ENCODE measurements around a stretch of chr3.

DNA sequence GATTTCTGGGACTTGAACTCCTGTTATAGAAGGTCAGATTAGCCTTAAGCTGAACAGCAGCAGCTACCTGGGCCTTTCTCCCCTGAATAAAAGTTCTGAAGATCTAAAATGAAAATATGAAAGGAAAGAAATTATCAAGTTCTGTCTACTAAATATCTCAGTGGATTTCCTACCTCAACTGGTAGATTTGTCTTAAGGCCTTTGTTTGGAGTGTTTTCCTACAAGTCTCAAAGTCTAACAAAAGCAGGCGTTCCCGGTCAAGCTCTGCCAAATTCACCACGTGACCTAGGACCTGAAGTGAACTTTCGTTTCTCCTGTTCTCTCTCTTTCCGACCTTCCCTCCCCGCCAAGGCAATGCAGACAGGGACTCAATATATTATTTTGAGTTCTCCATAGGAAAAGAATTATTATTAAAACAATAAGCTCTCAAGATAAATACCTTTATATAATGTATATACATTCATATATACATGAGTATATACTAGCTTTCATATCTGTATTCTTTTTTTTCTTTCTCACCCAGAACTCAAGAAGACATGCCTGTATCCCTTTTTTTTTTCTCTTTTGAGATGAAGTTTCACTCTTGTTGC is 71.3 kb upstream of the TNFSF10 start:
- PRO-cap = no peak

GRCh38 chr3:172666672-172667085 is 44.2 kb downstream of the NCEH1 start:
- PRO-cap = no peak

GRCh38 chr3:172685681-172686335 is 25.1 kb downstream of the NCEH1 start:
- PRO-cap = no peak

DNA sequence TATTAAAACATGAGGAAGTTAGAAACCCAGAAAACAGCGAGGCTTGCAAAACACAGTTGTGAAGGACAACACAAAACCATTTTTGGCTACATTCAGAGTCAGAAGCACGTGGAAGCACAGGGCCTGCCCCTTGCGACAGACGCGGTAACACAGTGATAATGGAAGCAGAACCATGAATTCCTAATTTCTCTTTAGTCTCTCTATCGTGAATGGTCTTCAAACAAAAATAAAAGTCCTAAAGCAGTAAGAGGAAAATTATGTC is 12.2 kb downstream of the NCEH1 start:
- PRO-cap = no peak

GRCh38 chr3:172749006-172750043 is 1.2 kb upstream of the ECT2 start:
- PRO-cap = no peak

GRCh38 chr3:174440625-174441866 is 418.1 kb upstream of the NAALADL2 start:
- PRO-cap = bidirectional peak, plus-strand start at chr3:174441006, minus-strand start at chr3:174440846; bidirectional peak, plus-strand start at chr3:174441289, minus-strand start at chr3:174441204; bidirectional peak, plus-strand start at chr3:174441474, minus-strand start at chr3:174441506

DNA sequence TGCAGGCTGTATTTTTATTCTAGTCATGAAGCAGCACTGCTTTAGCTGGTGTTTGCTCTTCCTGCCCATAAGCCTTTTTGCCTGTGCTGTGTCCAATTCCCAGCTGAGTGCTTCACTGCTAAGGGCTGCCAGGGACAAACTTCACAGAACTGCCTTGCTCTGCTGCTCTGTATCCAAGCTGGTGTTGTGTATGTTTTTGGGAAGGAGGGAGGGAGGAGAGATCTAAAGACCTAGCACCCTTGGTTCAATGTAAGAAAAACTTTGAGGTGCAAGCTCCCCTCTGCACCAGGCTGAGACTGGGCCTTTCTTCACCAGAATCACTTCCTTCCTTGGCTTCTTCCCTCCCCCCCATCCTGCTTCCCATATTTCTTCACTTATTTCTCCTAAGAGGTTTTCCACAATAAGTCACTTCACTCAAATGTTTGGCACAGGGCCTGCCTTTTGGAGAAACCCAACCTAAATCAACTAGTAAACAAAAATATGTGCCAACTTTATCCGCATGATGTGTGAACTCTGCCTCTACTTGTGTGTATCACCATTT is 156.1 kb downstream of the TBL1XR1 start:
- PRO-cap = no peak

- PRO-cap = no peak
Measured at GRCh38 chr3:177102457-177103226, 94.6 kb downstream of the TBL1XR1 start.

- PRO-cap = no peak
Measured at GRCh38 chr3:177109527-177110392, 87.5 kb downstream of the TBL1XR1 start.

DNA sequence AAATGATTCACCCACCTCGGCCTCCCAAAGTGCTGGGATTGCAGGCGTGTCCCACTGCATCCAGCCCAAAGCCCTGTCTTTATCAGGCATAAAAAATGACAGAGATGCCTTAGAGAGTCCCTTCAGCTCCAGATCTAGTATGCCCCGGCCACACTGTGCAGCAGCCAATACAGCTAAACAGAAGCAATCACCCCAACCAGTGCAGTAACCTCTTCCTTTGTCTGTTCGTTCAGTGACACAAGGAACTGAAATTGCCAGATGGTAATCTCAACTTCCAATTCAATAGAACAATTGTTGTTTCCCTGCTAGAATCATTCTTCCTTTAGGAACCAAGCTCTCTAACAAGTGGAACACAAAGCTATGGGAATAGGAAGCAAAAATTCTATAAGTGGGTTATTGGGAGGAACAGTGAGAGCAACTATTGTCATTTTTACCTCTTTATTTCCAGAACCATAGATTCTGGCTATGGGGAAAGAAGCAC is 128.0 kb upstream of the TBL1XR1 start:
- PRO-cap = no peak

DNA sequence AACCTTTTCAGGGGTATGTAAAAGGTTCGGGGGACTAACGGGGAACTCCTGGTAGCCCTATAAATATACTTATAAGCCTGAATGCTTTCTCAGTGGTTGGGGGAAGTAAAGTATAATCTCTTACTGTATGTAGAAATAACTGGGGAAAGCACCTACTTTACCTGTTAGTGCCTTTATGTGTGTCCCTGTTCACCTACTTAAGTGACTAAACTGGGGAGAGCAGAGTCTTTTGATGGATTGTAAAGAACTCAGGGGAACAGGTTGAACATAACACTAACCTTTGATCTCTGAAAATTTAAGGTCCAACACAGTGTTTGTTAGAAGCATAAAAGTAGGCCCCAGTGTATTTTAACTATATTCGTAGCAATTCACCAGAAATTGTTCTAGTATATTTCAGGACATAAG is 154.6 kb upstream of the TBL1XR1 start:
- PRO-cap = no peak

GRCh38 chr3:177427075-177427828 is 230.0 kb upstream of the TBL1XR1 start:
- PRO-cap = no peak

DNA sequence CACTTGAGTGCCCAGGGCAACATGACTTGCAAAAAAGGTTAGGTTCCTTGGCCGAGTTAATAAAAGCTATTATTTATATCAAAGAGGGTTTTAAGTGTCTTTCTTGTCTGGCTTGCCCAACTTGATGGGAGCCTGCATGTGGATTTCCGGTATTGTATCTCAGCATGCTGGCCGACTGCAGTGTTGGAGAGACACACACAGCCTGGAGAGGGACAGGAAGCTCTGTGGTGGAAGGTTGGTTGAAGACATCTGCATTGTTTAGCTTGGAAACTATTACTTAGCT is 449.5 kb upstream of the TBL1XR1 start:
- PRO-cap = no peak

GRCh38 chr3:177824814-177825092 is 627.5 kb upstream of the TBL1XR1 start:
- PRO-cap = no peak

- PRO-cap = no peak
Measured at GRCh38 chr3:177827325-177827931, 630.1 kb upstream of the TBL1XR1 start.

DNA sequence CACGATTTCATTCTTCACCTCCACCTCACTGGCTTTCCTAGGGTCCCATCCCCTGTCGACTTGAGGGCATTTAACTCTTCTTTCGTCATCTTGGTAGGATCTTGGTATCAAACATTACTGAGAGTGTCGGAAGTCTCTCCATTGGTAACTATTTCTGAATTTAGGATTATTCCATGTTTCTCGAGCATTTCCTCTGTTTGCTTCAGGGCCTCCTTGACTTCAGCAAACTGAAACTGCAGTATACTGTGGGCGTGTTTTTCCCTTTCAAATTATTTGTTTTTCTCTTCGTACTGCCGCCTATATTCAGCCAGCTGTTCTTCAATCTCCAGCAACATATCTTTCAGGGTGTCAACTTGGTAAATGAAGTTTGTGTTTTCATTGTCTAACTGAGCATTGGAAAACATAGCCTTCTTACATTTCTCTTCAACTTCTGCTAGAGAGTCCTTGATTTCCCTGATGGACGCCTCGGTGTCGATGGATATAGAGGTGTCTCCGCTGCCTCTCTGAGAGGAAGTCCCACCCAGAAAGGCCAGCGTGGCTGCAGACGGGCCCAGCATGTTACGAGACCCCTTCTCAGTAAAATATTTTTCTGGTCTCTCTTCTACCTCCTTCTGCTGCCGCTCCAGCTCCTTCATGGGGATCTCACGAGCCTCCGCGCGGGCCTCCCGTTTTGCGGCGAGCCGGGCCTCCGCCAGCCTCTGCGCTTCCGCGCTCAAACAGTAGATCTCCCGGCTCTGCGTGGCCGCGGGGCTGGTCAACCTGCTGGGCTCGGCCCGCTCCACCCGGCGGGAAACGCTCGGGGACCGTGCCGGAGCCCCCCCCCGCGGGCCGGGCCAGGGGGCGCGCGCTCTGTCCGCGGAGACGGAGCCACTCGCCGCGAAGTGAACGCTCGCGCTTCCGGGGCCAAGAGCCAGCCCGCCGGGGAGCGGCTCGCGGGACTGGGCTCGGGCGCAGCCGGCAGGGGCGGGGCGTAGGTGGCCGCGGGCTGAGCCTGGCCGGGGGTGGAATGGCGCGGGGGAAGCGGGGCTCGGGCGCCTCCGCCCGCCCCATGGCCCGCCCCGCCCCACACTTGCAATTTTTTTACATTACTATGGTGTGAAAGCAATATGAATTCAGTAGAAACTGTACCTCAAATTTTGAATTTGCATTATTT is 10.0 kb upstream of the KCNMB3 start:
- PRO-cap = bidirectional peak, plus-strand start at position 990 of the sequence, minus-strand start at position 883 of the sequence

GRCh38 chr3:179672749-179673354 is 20.0 kb downstream of the USP13 start:
- PRO-cap = no peak

GRCh38 chr3:179732861-179733468 is 80.1 kb downstream of the USP13 start:
- PRO-cap = no peak

- PRO-cap = no peak
Measured at GRCh38 chr3:179734502-179735412, 81.9 kb downstream of the USP13 start.

DNA sequence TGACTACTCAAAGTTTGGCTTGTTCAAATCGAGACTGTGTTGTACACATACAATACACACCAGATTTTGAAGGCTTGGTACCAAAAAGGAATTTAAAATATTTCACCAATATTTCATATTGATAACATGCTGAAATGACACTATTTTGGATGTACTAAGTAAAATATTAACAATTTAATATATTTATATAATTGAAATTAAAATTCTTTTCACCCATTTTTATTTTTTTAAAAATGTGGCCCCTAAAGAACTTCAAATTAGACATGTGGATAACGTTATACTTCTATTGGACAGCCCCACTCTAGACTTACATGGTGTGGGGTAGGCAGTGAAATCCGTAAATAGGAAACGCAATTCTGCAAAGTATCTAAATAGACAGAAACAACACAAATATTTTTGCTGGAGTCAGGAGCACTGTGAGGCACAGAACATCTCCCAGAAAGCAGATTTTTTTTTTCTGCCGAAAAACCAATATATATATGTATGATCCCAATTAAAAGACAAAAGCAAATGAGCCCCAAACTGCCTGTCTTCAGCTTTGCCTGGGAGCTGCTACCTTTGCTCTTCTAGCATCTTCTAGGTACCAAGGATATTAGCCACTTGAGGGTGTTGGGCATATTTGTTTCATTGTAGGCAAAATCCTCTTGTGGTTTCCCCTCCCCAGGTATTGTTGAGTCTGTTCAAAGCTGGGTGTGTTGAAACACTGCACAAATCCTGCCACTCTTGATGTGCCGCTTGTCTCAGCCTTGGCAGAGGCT is 135.8 kb downstream of the USP13 start:
- PRO-cap = no peak

All from sternocleidomastoid (tissue), 1 donor.